Endodermal cell (in vitro differentiated cells): Measurements from ENCODE around the gene ARHGEF12.

DNA sequence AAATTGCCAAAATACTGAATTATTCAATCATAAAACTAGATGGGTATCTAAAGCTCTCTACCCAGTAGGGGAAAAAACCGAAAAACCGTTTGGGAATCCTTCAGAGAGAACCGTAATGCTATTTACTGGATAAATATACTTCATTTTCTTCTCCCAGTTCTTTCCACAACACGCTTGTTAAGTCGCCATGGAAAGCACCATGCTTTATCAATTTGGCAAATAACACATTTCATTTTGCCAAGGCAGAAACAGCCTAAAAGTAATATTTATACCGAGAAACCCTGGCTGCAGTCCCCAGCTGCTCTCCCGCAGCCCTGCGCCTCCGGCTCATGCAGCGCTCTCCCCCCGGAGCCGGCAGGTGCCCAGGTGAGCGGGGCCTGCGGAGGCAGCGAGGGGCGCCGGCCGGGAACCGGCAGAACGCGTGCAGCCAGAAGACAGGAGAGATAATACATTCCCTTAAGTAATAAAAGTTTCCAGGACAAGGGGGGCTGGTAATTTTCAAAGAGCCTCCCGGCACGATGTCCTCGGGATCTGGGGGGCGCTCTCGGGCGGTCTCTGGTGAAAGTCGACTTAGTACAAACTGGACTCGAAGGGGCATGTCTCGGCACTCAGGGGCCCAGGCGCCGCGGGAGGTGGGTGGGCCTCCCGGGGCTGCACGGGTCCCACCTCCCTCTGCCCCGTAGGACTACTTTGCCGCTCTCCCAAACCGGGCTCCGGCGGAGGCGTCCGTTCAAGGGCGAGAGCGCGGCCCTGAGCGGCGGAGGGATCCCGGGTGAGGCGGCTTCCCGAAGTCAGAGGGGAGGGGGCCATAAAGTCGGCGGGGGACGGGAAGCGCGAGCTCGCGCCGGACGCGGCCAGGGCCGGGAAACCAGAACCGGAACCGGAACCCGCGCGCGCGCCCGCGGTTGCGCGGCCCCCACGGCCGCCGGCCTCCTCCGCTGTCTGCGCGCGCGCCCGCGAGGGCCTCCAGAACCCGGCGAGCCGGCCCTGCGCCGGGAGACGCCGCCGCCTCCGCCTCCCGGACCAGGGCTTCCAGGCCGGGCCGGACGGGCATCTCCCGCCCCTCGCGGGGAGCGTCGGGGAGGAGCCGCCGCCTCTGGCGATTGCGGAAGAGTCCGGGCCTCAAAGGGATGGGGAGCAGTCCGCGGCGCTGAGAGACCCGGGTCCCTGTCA is at the start of gene ARHGEF12:
TSS of gene ARHGEF12 (plus strand) at position 969 of the 1,173 bp plus-strand sequence.
- PRO-cap = bidirectional peak, plus-strand start at position 357 of the sequence, minus-strand start at position 324 of the sequence; bidirectional peak, plus-strand start at position 811 of the sequence, minus-strand start at position 674 of the sequence

- PRO-cap = no peak
These were observed 83.5 kb upstream of the GRIK4 start for GRCh38 chr11:120427997-120428467.

DNA sequence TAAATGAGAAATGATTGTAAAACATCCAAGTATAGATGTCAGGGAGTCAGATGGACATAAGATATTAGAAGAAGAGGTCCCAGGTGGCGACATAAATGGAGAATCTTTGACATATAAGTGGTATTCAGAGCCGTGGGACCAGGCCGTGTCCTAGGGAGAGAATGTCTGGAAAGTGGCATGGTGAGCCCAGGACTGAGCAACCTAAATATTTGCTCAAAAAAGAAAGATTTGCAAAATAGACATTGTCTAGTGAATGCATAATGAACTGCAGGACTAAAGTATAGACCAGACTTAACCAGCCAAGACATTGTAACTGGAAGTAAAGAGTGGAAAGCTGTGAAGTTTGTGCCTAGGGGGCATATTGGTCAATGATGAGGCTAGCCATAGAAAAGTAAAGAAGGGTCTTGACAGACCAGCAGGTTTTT is 171.9 kb downstream of the GRIK4 start:
- PRO-cap = no peak

- PRO-cap = no peak
These were observed 11.5 kb downstream of the TBCEL start for GRCh38 chr11:121035300-121035839.

DNA sequence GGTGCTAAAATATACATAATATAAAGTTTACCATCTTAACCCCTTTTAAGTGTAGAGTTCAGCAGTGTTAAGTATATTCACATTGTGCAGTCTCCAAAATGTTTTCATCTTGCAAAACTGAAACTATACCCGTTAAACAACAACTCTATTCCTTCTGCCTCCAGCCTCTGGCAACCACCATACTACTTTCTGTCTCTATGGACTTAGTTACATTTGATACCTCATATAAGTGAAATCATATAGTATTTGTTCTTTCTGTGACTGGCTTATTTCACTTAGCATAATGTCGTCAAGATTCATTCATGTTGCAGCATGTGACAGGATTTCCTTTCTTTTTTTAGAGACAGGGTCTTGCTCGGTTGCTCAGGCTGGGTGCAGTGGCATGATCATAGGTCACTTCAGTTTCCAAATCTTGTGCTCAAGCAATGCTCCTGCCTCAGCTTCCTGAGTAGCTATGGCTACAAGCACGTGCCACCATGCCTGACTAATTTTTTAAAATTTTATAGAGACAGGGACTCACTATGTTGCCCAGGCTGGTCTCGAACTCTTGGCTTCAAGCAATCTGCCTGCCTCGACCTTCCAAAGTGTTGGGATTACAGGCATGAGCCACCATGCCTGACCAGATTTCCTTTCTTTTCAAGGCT is 29.4 kb upstream of the SORL1 start:
- PRO-cap = no peak

- PRO-cap = no peak
These were observed 5.4 kb upstream of the SORL1 start for GRCh38 chr11:121446781-121447123.

GRCh38 chr11:121453024-121453317 is 857 bp downstream of the SORL1 start:
- PRO-cap = no peak

DNA sequence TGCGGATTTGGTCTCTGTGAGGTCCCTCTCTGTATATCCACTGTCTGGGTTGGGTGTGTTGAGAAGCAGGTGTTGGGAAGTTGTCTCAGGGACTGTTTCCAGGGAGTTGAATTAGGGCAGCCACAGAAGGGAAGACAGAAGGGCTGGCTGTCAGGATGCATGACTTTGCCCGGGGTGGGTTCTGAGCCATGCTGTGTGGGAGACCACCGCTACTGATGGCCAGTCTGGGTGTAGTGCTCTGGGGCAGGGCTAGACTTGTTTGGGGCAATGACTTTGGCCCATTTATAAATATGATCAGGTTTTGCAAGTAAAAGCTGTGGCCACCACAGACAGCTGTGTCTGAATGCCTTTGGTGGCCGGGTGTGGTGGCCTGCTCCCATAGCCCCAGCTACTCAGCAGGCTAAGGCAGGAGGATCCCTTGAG is 19.5 kb downstream of the SORL1 start:
- PRO-cap = no peak

GRCh38 chr11:121482284-121482897 is 30.3 kb downstream of the SORL1 start:
- PRO-cap = no peak

DNA sequence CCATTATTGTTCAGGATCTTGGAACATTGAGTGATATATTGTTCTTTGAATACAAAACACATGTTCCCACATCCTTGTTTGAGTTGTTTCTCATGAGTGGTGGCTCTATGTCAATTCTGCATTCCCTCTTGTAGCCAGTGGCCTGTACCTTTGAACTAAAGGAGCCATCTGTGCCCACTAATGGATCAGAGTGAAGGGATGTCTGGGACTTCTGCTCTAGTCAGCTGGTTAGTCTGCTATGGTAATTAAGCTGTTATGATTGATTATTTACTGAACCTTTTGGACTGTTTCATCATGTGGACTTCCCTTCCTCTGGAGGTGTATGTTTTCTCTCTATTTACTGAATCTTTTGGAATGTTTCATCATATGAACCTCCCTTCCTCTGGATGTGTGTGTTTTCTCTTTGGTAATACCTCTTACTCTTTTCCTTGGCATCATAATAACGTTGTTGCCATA is 112.8 kb downstream of the SORL1 start:
- PRO-cap = no peak

GRCh38 chr11:121627537-121627854 is 175.4 kb downstream of the SORL1 start:
- PRO-cap = no peak

GRCh38 chr11:121634482-121635085 is 182.5 kb downstream of the SORL1 start:
- PRO-cap = no peak

DNA sequence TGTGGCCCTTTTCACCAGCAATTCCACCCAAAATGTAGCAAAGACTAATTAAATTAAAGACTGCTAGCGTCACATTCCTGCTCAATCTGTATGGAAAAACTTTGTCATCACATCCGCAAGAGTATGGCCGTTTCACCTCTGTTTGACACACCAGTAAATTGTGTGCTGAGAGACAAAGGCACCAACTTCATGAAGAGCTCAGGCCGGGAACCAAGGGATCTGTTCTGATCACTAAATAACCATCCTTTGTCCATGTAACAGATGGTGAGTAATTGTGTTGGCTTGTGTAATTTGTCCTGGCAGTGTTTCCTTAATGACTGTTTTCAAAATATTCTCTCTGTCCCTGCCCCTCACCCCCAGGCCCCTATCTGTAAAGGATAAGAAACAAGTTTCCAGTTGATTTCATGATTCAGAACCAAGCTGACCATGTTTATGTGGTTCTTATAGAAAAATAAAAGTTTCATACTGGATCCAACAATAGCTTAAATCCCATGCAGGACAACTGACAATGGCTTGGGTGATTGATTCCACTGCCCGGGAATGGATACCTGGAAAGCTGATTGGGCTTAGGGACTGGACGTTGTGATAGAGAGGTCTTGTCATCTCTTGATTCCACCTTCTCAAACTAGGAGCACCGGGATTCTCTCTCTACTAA is 210.1 kb downstream of the SORL1 start:
- PRO-cap = no peak

GRCh38 chr11:122104259-122104814 is 11.7 kb downstream of the BLID start:
- PRO-cap = no peak

- PRO-cap = no peak
These were observed 36.0 kb upstream of the BLID start for GRCh38 chr11:122152072-122152432.

DNA sequence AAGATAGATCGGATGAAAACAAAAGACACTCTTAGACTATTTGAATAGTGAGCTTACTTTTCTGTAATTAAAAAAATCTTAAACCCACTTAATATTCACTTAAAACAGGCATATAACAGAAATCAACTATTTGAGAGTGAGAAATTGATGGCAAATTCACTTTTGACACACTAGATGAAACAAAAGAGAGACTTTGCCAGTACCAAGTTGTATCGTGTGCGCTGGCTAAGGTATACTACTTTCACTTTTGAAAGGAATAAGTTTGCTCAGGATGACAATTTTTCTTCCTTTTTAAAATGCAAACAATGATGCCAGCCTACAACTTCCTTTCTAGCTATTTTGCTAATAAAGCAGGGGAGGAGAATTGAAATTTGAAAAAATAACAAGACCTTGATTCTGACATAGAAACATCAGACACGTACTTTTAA is 41.5 kb upstream of the BLID start:
- PRO-cap = no peak

DNA sequence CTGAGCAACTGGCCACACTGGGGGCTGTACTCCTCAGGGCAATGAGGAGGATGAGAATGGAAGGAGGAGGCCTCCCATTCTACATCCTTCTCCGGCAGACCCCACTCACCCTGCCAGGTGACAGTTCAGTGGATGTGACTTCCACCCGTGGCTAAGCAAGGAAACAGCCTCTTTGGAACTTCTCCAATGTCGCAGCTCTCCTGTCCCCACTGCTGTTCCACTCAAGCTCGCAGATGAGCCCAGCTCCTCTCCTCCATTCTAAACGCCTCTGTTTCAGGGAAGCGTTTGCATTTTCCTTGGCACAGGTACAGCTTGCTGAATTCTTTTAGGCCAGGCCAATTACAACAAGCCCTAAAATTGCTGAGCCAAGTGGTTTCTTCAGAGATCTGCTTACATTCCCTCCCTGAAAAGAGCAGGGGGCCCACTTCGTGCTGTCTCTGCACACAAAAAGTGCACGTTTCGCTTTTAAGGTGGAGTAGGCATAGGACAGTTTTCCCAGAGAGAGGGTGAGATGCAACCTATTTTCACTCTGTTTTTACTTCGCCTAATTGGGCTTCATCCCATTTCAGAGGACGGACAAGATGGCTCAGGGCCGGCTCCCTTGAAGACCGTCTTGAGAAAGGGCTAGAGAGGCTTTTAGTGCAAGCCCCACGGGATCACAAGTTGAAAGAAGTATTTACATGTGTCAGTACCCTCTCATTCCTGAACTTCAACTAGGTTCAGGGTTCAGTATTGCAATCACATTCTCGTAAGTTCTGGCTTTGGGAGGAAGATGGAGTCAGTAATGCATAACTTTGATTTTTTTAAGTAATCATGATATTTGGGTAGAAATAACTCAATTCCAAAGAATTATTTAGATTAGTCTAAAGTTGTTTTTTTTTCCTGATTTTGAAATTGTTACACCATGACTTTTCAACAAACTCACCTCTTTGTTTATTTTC is 91.6 kb upstream of the BLID start:
- PRO-cap = no peak

DNA sequence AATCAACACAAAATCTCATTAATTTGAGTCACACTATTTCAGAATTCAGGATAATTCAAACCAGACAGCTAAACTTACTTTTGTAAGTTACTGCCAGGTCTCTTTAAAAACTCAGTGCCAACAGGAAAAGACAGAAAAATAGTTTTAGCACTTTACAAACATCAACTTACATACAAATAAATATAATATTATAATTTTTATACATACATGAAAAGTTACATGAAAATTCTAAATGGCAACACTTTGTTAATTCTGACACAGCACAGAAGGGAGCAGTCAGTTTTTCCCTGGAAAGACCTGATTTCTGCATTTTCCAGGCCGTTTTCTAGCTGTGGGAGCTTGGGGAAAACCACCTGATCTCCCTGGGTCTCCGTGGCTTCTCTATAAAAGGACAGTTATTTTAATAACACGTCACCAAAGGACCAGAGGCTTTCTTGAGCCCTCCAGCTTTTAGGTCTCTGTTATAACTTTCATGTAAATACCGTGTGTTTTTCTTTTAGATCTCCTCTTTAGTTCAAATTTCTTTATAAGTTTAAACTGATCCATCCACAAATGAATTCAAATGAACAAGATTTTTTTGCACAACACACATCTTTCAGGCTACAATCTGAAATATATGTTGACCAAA is 220.3 kb upstream of the BLID start:
- PRO-cap = no peak

DNA sequence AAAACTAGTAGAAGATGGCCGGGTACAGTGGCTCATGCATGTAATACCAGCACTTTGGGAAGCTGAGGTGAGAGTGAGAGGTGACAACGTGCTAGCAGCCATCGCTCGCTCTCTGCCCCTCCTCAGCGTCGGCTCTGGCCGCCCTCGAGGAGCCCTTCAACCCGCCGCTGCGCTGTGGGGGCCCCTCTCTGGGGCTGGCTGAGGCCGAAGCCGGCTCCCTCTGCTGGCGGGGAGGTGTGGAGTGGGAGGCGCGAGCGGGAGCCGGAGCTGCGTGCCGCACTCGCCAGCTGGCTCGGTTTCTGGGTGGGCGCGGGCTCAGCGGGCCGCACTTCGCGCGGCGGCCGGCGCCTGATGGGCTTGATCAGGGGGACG is 99.0 kb upstream of the UBASH3B start:
- PRO-cap = unidirectional peak, plus-strand start at position 52 of the sequence; bidirectional peak, plus-strand start at position 295 of the sequence, minus-strand start at position 146 of the sequence

DNA sequence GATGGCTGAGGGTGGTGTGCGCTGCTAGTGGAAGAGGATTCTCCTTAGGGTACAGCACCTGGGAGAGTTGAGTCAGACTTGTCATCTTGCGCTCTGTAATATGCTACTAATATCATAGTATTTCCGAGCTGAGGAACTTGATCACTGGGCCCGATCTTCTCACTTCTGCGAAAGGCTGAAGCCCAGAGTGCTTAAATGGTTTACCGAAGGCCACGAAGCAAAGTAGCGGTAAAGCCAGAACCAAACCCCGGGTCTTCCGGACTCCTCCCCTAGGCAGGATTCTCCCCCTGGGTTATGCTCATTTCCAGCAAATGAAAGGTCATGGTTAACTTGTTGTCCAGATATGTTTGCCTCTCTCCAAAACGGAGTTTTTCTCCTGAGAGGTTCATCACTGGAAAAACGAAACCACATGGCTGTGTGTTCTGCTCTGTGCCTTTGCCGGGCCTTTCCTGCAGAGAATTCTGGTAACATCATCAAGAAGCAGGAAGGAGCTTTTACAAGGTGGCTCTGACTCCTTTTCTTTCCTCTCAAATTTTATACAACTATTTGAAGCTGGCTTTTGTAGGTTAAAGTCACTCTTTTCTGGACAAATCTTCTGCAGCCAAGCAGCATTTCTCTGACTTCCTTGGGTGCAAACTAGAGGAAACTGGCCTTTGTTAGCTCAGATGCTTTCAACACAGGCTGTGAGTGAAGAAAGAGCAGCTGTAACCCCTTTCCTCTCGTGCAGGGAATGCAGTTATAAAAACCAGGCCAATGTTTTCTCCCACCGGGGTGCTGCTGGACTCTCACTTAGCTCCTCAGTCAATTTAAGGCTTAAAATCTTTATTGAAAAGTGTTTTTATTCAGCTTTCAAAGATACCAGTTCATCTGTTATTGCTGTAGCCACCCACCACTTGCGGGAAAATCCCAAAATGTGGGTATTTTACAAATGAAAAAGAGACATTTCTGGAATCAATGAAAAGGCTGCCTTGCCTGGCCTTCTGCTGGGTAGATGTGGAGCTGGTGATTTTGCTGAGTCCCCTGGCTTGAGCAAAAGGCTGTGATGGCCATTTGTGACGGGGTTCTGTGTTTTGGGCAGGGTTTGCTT is 35.6 kb downstream of the UBASH3B start:
- PRO-cap = no peak